ENCODE measurements around a stretch of chr4.

- RRBS: no CpG with 5 or more reads among the region's 7 CpGs
CAGE:
- cytosol, long polyA plus RNA: no peak
- long polyA plus RNA: no peak
- nucleus, long polyA plus RNA: no peak
Measured at GRCh38 chr4:138217131-138218126, 24.7 kb downstream of the SLC7A11 start.

DNA sequence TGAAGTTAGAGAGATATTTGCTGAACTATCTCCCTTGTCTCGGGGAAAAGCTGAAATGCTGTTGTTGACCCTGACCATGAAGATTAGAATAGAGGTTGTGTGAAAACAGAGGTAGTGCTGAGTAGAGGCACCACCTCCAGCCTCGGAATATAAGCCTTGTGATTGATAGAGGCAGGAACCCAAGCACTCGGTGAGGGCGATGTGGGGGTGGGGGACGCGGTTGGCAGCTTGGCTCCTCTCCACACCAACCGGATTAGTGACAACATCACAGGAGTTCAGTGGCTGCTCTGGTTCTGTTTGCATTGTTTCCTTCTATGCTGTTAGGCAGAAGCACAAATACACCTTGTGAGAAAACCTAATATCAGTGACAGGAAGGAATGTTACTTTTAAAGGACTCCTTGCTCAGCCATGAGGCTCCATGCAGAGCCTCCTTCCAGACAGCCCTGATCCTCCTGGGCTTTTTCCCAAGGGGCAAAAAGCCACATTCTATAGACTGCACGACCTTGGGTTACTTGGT lies 150.6 kb upstream of the NOCT start:
- RRBS: no CpG with 5 or more reads among the region's 8 CpGs
CAGE:
- cytosol, long polyA plus RNA: no peak
- long polyA plus RNA: no peak
- nucleus, long polyA plus RNA: no peak

- RRBS: no CpG with 5 or more reads among the region's 30 CpGs
CAGE:
- cytosol, long polyA plus RNA: no peak
- long polyA plus RNA: no peak
- nucleus, long polyA plus RNA: no peak
Measured at GRCh38 chr4:139014665-139015574, 661 bp upstream of the NOCT start.

GRCh38 chr4:139017897-139018154 lies 2.2 kb downstream of the NOCT start:
- RRBS: no CpG with 5 or more reads among the region's 2 CpGs
CAGE:
- cytosol, long polyA plus RNA: no peak
- long polyA plus RNA: no peak
- nucleus, long polyA plus RNA: no peak

- RRBS: no CpG with 5 or more reads among the region's 10 CpGs
CAGE:
- cytosol, long polyA plus RNA: no peak
- long polyA plus RNA: no peak
- nucleus, long polyA plus RNA: no peak
Measured at GRCh38 chr4:139207712-139208736, 31.0 kb upstream of the ELF2 start.

DNA sequence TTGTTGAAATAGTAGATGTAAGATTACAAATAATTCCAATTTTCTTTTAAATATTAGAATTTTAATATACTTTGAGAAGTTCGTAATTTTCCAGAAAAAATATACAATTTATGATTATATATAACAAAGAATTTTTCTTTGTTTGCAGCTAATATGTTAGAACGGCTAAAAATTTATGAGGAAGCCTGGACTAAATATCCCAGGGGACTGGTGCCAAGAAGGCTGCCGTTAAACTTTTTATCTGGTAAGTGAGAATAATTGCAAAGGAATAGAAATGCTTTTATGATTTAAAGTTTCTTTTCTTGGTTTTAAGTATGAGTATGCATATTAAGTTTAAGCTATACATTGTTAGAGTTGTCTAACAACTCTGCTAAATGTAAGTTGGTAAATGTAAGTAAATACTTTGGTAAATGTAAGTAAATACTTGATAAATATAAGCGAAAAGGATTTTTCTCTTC lies 48.8 kb upstream of the NDUFC1 start:
- RRBS: no CpG with 5 or more reads among the region's 4 CpGs
CAGE:
- cytosol, long polyA plus RNA: no peak
- long polyA plus RNA: no peak
- nucleus, long polyA plus RNA: no peak

GRCh38 chr4:139551056-139551521 lies 4.9 kb downstream of the SETD7 start:
- RRBS: no CpG with 5 or more reads among the region's 4 CpGs
CAGE:
- cytosol, long polyA plus RNA: no peak
- long polyA plus RNA: no peak
- nucleus, long polyA plus RNA: no peak

GRCh38 chr4:139554877-139556022 lies 769 bp downstream of the SETD7 start:
- RRBS: 1% methylated on average over 60 of the region's 101 CpGs
CAGE:
- cytosol, long polyA plus RNA: no peak
- long polyA plus RNA: no peak
- nucleus, long polyA plus RNA: no peak

GRCh38 chr4:139646863-139647630 lies 18.6 kb upstream of the MGST2 start:
- RRBS: no CpG with 5 or more reads among the region's 5 CpGs
CAGE:
- cytosol, long polyA plus RNA: no peak
- long polyA plus RNA: no peak
- nucleus, long polyA plus RNA: no peak

DNA sequence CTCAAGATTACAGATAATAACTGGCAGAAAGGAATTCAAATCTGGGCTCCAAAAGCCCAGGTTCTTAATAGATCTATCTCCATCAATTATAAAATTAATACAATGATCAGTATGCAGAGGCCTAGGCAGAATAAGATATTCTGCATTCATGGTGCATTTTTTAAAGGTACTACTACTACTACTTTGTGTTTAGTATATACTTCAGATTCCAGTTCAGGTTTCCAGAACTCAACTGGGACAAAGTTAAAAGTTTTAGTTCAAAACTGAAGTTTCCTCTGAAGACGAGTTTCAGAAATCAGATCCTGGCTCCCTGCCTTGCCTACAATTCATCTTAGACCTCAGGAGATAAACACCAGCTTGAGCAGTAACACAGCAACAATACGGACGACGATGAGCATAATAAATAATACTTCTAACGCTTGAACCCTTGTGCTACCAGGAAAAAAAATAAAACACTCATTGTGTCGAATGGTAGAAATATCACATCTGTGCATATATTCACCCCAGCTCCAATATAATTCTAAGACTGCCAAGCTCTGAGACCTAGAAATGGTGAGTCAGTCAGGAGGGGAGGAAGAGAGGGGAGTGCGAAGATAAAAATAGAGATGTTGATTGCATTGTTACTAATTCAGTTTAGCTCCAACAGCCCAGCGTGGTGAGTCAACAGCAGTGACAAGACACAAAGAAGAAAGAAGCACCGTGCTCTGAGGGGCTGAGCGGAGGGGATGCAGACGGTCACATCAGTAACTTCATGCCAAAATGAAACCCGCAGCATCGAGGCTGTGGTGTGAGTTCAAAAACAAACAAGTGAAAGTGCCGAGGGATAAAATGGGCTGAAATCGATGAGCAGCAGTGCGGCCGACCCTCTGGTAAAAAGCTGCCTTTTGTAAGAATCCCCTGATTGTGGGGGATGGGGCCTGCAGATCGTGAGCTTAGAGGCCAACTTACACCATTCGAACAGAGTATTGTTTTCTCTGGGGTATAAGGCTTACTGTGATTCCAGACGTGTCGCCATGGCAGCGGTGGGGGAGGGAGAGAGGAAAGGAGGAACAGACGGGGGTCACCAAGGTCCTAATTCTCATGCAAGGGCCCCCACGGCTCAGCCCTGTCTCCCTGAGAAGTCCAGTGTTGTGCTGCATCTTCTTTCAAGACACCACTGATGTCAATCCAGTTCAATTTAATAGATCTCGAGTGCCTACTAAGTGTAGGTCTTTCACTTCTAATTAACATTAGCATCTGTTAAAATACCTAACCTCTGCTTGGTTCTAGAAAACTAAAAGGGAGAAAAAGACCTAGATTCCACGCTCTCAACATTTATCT lies 150.3 kb downstream of the MGST2 start:
- RRBS: no CpG with 5 or more reads among the region's 26 CpGs
CAGE:
- cytosol, long polyA plus RNA: no peak
- long polyA plus RNA: no peak
- nucleus, long polyA plus RNA: no peak

- RRBS: no CpG with 5 or more reads among the region's 6 CpGs
CAGE:
- cytosol, long polyA plus RNA: no peak
- long polyA plus RNA: no peak
- nucleus, long polyA plus RNA: no peak
Measured at GRCh38 chr4:139817603-139818364, 152.2 kb downstream of the MGST2 start.

DNA sequence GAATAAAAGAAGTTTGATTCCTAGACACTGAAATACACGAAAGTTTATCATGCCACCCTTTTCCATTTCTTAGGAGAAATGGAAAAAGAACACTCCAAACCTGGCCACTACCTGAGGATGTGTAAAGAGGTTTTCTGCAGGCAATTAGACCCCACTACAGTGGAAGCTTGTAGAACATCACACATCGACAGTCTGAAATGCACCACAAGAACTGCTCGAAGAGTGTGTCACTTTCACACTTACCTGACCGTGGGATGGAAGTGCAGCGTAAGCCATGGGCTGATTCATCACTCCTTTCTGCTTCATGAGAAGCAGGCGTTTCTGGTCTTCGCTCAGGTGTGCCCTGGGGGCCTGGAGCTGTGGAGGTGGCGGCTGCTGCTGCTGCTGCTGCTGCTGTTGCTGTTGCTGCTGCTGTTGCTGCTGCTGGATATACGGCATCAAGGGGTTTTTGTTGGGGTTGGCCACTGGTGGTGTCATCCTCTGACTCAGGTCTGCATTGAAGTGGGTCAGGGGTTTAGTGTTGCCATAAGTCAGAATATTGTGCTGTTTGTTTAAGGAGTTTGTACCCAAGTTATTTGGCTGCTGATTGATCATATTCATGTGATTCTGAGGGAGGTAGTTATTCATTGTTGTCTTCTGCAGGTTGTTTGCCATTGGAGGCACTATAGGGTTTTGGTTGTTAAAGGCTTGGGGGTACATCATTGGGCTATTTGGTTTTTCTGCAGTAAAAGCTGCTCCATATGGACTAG lies 223.7 kb downstream of the MGST2 start:
- RRBS: no CpG with 5 or more reads among the region's 9 CpGs
CAGE:
- cytosol, long polyA plus RNA: no peak
- long polyA plus RNA: no peak
- nucleus, long polyA plus RNA: no peak

DNA sequence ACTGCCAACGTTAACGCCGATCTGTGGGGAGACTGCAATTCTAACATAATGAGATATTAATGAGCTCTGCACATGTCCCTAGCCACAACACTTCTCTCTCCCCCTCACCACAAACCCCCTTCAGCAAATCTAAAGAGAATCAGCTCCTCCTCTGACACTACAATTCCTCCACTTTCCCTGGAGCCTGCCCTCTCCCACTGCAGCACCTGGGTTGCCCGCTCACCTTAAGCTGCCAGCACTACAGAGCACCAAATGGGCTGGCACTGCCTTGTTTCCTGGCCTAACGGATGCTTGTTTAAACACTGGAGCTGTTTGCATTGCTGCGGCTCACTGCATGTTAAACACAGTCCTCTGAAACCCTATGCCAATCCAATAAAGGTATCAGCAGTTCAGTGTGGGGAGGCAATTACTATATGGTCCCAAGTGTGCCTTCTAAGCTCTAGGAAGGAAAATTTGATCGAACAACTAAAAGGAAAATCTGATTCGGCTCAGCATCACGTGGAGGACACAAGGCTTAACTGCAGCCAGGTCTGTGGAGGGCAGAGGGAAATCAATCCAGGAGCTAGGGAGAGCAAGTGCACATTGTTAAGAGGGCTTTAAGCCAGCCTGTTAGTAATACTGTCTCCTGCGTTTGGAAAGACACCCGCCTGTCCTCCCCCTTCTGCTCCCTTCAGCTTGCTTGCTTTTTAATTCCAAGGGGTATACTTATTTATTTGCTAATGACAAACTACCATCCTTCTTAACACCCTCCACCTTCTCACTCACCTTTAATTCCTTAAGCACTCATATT lies 232.3 kb downstream of the MAML3 start:
- RRBS: no CpG with 5 or more reads among the region's 11 CpGs
CAGE:
- cytosol, long polyA plus RNA: no peak
- long polyA plus RNA: no peak
- nucleus, long polyA plus RNA: no peak

- RRBS: no CpG with 5 or more reads among the region's 10 CpGs
CAGE:
- cytosol, long polyA plus RNA: no peak
- long polyA plus RNA: no peak
- nucleus, long polyA plus RNA: no peak
Measured at GRCh38 chr4:139989220-139990041, 164.6 kb downstream of the MAML3 start.

DNA sequence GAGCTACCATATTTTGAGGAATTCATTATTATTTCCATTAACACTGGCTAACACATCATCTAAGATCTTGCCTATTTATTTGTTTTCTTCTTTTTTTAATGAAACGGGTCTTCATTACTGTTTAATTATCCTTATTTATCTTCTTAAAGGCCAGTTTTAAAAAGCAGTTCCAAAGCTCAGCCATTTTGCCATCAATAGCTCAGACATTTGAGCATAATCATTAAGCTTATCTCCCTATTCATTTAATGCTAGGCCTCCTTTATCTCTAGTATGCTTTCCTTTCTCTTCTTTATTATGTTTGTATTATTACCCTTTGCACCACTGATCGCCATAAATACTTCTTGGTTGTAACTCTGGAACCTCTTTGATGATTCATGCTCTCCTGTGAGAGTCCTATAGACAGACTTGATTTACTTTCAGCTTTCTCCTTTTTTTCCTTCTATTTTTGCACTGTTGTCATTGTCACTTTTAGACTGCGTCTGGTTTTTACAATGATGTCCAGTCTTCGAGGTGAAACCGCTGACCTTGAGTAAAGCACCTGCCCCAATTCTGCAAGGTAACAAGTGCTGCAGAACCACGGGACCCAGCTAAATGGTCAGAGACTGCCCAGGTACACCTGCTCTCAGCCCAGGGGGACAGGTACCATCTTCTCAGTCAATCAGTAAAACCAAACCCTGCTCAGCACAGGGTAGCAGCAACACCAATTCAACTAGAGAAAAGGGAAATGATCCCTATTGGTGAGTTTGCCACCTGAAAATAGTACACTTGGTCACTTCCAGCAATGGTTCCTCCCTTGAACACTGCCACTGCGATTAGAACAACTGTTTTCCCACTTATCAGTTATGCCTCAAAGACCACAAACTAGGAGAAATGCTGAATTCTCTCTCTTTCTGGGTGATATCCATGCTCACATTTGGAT lies 125.2 kb downstream of the MAML3 start:
- RRBS: no CpG with 5 or more reads among the region's 7 CpGs
CAGE:
- cytosol, long polyA plus RNA: no peak
- long polyA plus RNA: no peak
- nucleus, long polyA plus RNA: no peak

GRCh38 chr4:140030575-140031222 lies 123.3 kb downstream of the MAML3 start:
- RRBS: no CpG with 5 or more reads among the region's 8 CpGs
CAGE:
- cytosol, long polyA plus RNA: no peak
- long polyA plus RNA: no peak
- nucleus, long polyA plus RNA: no peak

DNA sequence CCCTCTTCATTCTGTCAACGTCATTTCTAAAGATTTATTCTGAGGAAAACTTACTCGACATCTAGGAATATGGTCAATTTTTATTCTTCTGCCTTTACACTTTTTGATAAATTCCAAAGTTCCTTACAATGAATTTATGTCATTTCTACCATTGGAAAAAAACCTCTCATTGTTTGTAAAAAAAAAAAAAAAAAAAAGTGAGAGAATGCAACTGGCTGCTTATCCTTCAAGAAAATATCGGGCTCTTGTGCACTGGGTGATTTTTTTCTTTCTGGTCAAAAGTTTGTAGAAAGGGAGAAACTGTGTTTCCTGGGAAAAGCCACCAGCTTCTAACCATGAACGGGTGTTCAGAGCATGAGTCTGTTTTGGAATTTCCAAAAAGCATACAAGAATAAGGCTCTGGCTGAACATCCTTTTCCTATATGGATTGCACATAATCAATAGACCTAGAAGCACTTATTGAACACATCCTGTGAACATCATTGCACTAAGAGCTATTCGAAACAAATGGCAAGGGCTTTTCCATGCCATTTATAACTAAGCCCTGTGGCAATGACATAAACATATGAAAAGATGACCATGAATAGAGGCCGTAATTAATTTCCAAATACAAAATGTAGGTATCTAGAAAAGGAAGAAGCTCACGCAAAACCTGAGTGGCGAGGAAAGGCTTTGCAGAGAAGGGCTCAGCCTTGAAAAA lies 121.1 kb downstream of the MAML3 start:
- RRBS: no CpG with 5 or more reads among the region's 8 CpGs
CAGE:
- cytosol, long polyA plus RNA: no peak
- long polyA plus RNA: no peak
- nucleus, long polyA plus RNA: no peak

DNA sequence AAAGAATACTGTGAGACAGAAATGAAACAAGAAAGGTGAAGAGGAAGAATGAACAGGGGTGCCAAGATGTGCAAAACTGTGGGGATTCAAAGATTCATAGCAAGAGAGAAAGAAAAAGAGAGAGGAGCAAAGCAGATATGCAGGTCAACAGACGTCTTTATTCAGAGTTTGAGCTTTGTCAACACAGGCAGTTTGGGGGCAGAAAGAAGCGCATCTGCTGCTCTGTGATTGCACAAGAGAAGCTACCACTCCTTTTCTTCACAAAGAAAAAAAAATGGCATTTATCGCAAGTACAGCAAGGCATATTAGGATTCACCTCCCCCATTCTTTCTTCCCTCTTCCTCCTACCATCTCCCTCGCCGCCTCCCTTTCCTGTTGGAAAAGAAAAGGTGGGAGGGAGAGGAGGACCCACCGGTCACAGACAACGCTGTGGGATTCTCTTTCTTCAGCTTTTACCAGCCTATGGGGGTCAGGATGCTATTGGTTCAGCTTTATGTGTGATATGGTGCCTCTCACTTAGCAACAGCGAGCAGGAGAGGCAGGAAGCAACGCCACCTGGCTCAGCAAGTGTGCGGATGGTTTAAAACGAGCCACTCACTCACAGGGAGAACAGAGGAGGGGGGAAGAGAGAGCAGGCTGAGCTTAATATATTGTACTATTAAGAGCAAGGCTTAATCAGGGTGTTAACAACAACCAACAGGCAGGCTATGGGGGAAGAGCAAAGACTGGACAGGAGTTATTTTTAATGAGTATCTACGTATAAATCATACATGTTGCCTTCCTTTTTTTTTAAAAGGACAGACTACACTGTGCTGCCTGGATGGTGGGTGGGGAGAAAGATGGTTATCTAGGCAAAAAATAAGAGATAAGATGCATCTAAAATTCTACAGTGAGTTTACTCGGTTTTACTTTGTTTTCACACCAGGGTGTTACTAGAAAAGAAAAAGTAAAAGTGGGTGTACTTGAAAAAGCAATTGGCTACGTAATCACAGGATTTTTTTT lies 104.8 kb downstream of the MAML3 start:
- RRBS: no CpG with 5 or more reads among the region's 14 CpGs
CAGE:
- cytosol, long polyA plus RNA: no peak
- long polyA plus RNA: no peak
- nucleus, long polyA plus RNA: no peak

DNA sequence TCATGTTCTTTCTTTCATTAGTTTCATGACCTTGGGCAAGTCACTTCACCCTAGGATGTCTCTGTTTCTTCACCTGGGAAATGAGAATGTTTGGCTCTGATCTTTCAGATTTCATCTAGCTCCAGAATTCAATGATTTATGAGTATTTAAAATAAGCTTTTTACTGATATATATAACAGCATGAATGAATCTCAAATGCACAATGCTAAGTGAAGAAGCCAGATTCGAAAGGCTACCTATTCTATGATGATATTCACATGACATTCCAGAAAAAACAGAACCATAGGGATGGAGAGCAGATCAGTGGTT lies 64.6 kb downstream of the MAML3 start:
- RRBS: no CpG with 5 or more reads among the region's 1 CpG
CAGE:
- cytosol, long polyA plus RNA: no peak
- long polyA plus RNA: no peak
- nucleus, long polyA plus RNA: no peak

DNA sequence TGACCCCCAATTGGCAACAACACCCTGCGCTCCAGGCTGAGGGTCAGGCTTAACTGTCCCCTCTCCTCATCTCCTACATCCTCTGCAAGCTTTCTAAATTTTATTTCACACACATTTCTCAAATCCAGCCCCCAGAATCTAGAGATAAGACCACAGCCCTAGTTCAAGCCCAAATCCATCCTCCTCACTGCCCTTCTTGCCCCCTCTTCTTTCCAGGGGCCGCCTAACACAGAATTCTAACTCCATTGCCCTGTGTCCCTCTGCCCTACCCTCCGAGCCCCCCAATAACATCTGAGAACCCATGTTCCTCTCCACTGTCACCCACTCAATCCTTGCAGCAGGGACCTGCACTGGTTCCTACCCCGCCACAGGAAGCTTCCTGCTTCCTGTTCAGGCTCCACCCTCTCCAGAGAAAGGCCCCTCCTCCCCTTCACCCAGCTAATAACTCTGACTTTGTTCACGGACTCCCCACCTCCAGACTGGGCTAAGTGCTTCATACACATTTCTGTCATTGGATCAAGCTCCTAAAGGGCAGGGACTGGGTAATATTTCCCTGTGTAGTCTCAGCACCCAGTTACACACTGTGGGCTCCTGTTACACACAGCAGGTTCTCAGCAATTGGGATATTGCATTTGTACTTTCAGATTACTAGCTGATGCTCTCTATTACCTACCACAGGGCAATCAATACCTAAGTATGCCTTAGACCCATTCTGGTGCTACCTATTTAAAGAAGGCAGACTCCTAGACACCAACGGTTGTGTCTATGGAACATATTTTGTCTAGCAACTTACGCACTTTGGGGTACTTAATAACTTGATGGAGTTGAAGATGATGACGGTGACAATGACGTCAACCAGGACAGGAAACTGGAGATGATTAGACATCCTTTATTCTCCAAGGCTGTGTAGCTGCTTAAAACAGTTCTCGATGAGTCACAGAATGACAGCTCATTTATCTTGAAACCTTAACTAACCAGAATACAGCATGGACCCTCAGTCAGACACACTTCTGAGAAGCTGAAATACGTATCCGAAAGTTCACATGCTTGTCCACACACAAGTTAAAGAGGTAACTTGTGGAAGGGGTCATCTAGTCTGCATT lies 58.2 kb downstream of the MAML3 start:
- RRBS: no CpG with 5 or more reads among the region's 12 CpGs
CAGE:
- cytosol, long polyA plus RNA: no peak
- long polyA plus RNA: no peak
- nucleus, long polyA plus RNA: no peak

Measured in SK-N-SH (cell line).